SUDHL5 (cell line): ENCODE results near the gene PID1.

DNA sequence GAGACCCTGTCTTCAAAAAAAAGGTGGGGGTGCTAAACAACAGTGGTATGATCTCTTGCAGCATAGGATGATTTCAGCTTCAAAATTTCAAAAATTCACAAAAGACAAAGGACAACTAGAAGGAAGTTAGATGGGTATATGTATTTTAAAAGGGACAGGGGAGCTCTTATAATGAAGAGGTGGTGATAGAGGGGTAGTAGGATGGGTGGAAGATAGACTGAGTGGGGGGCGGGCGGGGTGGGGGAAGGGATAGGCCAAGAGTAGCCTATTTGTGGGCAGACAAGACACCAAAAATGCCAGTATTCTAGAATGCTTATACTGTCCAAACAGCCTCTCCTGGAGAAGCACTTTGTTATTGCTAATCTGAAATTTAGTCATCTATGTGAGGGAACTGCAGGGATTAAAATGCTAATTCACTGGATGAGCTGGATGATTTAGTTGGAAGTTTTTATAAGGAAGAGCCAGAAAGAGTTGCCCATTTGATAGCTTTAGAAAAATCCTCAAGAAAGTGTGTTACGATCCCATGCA is 30.8 kb upstream of the SCYGR2 start:
- PRO-cap = no peak

DNA sequence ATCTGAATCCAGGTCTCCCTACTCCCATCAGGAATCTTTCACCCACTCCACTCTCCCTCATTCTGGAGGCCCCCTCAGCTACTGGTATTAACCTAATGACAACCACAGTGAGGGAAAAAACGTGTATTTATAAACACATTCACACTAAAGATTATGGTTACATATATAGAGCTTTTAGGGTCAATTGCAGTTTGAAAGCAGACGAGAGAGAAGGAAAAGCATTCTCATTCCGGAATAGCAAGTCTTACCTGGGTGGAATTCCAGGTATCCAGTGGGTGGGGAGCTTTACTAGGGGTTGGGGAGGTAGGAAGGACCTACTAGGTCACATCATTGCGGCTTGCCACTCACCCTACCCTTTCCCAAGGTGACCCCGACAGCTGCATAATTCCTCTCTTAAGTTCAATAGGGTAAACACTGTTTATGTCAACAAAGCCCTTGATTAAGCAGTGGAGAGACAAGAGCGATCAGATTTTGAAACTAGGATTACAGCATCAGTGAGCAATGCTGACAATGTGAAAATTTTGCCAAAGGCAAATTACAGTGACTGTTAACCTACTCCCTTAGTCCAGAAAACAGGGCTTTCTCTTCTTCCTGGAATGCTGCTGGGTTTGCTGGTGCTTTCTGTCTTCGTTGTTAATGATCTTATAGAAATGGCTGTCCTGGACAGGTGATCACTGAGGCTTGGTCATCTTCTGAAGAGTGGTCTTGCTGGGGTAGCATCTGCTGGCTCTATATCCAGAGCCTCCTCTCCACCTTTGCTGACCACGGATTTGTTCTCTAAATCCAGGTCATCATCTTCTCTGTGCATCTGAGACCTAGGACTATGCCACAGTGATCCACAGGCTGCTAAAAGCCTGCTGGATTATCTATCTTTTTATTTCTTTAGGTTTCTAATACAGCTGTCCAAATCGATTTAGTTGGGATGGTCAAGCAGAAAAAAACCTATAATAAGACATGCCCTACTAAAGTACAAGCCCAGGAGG is 14.5 kb downstream of the SLC19A3 start:
- PRO-cap = no peak

GRCh38 chr2:227815176-227815646 is 1.6 kb downstream of the CCL20 start:
- PRO-cap = no peak

DNA sequence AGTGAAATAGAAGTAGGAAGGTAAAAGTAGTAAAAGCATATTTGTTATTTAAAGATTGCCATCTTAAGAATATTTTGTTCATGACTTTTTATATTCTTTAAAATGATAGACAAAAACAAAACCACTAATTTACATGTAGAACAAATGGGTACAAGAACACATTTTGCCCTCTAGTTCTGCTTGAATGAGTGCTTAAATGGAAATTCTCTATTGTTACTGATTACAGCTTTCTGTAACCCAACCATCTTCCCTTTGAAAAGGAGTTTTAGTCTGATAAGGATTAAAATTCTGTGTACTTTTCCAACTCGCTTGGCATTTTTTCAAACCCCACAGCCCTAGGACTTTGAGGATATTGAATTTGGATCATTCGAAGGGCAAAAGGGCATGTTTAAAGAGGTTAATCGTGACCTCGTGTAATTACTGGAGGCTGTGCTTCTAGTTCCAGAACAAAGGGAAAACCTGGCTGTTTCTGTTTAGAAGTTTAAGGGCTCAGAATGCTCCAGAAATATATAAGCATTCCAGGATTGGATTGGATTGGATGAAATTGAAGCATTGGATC is 432.3 kb downstream of the PID1 start:
- PRO-cap = no peak

DNA sequence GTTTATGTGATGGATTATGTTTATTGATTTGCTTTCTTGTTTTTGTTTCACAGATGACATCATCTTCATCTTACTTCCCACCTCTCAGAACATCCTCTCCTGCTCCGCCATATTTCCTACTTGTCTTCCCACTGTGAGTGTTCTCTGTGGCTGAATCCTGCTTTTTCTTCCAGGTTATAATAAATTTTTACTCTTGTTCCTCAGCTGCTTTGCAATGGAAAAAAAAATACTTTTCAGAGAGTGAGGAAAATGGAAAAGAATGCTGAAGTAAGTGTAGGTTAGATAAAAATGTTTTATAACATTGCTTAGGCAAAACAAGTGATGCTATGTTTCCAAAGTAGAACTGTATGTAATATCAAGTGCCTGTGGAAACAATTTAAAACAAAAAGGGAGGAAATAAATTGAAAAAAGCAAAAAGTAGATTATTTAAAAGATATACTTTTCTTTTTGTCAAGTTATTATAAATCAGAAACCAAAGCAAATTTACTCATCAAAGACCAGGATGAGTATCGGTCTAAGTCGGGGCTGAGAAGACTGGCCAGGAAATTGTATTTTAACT is 192.3 kb downstream of the PID1 start:
- PRO-cap = no peak

- PRO-cap = no peak
Observed at GRCh38 chr2:229139702-229140216, 131.3 kb downstream of the PID1 start.

GRCh38 chr2:229238763-229239333 is 32.2 kb downstream of the PID1 start:
- PRO-cap = no peak

DNA sequence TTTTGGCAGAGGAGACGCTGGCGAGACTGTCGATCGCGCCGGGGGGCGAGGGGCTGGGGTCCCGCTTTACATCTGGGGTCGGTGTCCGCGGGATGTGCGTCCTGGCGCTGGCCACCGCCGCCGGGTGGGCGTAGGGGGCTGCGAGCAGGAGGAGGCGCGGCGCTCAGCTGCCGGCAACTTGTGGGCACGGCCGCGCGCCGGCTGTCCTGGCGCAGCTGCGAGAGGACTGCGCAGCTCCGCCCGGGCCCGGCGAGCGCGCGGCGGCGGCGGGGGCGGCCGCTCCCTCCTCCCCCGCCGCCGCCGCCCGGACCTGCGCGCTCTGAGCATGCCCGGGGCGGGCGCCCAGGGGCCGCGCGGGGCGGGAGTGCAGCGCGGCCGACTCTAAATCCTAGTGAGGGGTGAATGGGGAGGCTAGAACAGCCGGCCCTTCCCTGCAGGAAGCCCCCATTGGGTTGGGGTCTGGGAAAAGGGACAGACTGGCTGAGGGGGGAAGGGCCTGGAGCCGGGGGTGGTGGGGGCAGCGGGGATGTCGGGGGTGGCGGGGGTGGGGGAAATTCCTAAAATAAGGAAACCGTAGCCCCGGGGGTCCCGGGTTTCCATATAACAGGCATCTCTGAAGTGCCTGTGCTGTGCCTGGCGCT is at the start of gene PID1:
Gene PID1, minus strand, starts transcription at position 230 of the 641 bp plus-strand sequence.
- PRO-cap = no peak

GRCh38 chr2:229300358-229300712 is 29.2 kb upstream of the PID1 start:
- PRO-cap = no peak

DNA sequence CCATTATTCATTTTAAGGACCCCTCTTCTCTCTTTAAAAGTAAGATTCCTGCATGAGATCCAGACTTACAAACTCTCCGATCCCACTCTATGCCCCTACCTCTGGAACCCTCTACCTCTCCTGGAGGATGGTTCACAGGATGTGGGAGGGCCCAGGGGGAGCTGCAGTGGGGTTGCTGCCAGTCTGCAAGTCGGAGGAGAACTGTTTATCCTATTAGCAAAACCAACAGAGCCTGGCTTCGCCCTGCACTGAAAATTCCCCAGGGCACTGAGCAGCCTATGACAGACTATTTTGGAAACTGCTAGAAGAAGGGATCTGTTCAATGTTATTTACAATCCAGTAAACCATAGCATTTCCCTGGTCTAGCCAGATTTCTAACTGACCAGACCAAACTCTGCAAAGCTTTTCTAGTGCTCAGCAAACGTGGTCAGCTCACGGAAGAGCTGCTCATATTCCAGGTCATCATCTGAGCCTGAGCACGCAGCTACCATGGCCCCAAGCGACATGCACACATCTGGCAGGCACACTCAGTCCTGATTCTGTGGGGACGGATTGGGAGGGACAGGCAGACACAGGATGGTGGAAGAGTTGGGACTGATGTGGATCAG is 64.8 kb upstream of the PID1 start:
- PRO-cap = no peak

- PRO-cap = no peak
Observed at GRCh38 chr2:229410950-229411365, 139.9 kb upstream of the PID1 start.

GRCh38 chr2:229573053-229573543 is 141.3 kb downstream of the DNER start:
- PRO-cap = no peak

GRCh38 chr2:229714860-229715686 is 718 bp upstream of the DNER start:
- PRO-cap = no peak

DNA sequence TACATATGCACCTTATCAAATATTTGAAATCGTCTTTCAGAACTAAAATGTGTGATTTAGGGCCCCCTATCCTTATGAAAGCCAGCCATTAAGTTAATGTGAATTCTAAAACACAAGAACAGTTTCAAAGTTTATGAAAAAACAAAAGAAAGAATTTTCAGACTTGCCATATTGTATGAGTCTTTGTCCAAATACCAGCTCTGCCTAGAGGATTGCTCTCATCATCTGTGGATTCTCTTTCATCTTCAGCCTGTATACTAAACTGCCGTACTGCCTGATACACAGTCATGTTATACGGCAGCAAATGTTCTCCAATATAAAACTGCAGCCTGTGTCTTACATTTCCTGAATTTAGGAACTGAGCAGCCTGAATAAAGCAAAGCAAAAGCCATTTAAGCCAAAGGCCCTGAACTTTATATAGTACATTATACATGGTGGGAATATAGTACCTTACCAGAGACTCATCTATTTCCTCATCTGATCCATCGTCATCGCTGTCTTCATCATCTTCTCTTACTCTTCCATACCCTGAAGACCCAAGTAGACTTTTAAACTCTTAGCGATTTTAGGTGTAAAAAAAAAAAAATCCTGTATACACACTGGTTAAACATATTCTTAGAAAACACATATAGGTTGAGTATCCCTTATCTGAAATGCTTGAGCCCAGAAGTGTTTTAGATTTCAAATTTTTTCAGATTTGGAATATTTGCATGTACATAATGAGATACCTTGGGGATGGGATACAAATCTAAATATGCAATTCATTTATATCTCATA is 77.5 kb upstream of the DNER start:
- PRO-cap = no peak

- PRO-cap = no peak
Observed at GRCh38 chr2:230177525-230177769, 42.3 kb downstream of the SP110 start.

DNA sequence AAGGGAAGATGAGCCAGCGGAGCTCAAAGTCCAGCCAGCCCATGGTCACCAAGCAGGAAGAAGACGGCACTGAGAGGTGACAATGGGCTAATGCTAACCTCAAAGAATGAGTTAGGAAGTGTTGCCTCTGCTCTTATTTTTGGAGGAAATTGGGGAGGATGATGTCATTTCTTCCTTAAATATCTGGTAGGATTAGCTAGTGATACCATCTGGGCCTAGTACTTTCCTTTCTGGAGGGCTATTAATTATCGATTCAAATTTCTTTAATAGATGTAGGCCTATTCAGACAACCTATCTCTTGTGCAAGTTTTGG is 1.8 kb downstream of the SP140 start:
- PRO-cap = no peak

GRCh38 chr2:230441297-230441991 is 25.4 kb downstream of the SP100 start:
- PRO-cap = no peak

GRCh38 chr2:230527217-230527878 is 111.3 kb downstream of the SP100 start:
- PRO-cap = no peak

GRCh38 chr2:230575702-230576034 is 137.0 kb upstream of the CAB39 start:
- PRO-cap = no peak

GRCh38 chr2:230601453-230601862 is 111.2 kb upstream of the CAB39 start:
- PRO-cap = unidirectional peak, plus-strand start at chr2:230601693